ENCODE results near the gene FMN1.

DNA sequence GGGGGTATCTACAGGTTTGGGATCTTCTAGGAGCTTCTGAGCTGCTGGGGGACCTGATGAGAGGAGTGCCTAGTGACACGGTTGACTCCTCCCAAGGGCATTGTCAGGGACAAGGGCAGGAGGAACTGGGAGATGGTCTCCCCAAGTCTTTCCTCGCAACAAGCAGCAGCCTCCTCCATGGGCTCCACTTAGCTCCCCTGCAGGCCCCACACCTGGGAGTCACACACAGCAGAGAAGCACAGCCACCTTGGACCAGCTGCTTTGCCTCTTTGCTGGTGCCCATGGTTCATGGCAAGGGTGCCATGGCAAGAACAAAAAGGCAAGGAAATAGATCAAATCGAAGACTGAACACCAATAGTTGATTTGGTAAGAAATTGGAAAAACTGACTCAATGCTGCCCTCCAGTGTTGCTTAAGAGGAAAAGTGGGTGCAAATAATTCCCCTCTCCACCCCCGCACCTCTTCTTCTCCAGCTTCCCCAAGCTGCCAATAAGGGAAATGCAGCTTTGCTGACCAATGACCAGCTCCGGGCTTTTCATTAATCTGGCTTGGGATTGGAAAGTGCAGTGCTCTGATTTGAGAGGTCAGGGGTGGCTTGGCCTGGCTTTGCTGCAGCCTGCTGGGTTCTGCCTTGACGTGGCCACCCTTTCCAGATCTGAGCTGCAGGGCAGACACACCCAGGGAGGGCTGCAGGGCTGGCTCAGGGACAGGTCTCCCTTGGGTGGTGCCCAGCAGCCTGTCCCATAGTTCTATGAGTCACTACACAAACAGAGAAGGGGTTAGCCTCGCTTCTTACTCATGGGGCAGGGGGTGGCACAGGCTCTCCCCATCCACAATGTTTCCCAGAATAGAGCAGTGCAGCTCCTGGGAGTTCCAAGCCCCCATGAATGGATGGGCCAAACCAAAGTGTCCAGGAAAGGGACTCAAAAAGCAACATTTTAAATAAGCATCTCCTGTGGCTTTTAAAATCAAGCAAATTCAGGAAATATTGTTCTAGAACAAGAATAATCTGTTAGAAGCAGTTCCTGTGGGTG, 162.0 kb downstream of the KLF13 start:
- PRO-cap = unidirectional peak, minus-strand start at position 656 of the sequence

DNA sequence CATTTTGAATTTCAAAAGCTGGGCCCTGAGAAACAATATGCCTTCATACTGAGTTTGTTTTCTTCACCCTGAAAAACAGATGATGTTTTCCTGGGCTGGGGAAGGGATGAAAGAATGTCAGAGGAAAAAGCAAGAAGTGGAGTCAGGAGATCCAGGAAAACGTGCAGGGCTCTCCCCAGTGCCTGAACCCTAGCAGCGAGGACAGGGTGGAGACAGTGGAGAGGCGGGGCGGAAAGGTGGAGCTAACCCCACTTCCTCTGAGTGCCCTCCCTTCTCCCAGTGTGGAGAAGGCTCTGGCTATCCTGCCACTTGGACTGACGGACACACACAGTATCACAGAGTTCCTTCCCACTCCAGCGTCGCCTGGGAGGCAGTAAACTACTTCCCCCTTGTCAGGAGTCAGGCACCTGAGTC, 34.5 kb upstream of the OTUD7A start:
- PRO-cap = no peak

DNA sequence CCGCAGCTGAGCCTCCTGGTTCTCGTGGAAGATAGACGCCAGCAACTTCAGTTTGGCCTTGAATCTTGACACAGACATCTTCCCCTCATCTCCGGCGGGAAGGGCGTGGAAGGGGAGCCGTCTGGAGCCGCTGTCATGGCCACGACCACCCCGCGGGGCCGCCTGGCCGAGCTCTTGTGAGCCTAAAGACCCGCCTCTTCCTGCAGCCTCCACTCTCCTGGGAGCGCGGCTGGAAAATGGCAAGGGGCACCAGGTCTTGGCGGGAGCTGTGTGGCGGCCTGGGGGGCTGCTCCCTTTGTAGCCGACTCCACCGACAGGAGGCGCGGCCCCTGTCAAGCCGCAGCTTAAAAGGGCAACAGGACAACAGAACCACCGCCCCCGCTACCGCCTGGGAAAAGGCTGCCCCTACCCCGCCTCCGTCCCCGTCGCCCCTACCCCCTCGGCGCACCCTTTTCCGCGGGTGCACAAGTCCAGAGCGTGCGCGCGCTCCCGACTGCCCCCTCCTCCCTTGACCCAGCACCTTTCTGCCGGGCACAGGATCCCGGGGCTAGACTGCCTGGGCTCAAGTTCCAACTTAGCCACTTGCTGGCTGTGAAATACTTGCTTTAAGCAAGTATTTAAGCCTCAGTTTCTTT, 60.4 kb downstream of the GOLGA8K start:
- PRO-cap = no peak

DNA sequence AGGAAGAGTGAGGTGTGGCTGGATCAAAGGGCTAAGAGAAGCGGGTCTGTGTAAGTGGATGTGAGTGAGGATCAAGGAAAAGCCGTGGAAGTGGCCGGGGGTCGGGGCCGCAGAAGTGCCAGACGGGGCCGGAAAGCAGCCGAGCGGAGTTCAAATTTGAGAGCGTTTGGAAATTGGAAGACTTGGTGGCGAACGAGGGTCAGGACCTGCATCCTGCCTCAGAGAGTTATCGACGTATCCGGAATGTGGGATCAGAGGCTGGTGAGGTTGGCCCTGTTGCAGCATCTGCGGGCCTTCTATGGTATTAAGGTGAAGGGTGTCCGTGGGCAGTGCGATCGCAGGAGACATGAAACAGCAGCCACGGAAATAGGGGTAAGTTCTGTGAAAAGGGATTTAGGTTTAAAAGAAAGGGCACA, 673 bp downstream of the ARHGAP11A start:
- PRO-cap = no peak

GRCh38 chr15:32824549-32825301, 106.9 kb downstream of the GREM1 start:
- PRO-cap = no peak

DNA sequence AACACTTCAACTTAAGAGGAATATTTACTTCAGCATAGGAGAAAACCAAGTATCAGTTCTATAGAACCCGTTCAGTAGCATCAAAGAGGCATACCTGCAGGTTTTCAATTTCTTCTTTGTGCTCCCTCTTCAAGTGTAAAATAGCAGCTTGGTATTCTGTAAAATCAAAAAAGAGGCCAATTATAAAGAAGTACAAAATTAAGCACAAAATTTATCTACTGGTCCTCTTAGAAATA, 186.7 kb downstream of the FMN1 start:
- PRO-cap = no peak

DNA sequence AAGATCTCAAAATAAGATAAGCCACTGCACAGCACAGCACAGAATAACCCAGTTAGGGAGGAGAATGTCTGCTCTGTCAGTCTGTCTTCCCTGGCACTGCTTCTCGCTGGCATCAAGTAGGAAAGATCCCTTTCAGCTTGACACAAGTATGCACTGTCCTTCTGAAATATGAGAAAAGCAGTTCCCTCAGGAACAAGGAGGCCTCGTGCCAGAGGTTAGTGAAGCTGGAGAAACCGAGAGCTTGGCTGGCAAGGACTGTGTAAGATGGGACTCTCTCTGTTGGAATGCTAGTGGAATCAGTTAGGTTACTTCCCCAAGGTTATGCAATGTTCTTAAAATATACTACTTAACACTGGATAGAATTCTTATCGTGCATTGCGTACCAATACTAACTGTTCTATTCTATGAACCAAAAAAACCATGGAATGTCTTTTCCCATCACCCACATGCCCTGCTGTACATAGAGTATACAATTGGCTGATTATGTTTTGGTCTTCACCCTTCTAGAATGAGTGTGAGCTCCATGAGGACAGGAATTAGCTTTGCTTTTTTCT, 59.0 kb downstream of the FMN1 start:
- PRO-cap = no peak

DNA sequence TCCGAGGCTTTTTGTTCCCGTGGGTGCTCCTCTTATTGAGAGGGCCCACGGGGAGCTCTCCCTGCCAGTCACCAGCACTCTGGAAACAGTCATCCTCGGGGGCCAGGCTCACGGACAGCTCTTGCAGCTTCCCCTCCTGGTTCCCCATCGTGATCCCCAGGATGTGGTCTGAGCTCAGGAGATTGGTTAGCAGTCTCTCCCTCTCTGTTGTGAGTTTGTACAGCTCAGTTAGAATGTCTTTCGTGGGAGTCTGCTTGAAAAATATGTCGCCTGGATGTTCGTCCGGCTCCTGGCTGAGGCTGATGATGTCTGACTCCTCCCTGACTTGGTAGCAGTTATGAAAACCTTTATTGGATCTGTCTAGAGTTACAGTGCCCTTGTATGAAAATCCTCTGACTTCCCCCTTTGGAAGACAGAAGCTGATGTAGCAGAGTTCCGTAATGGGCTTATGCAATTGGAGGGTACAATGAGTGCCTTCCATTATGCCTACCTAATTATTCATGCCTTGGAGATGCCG, 40.0 kb downstream of the FMN1 start:
- PRO-cap = unidirectional peak, minus-strand start at position 81 of the sequence

GRCh38 chr15:33194628-33195641, at the start of gene FMN1:
Gene FMN1, minus strand, starts transcription at chr15:33194714.
- PRO-cap = bidirectional peak, plus-strand start at chr15:33194915, minus-strand start at chr15:33194744

GRCh38 chr15:33490939-33491343, 180.2 kb downstream of the RYR3 start:
- PRO-cap = no peak

GRCh38 chr15:33856203-33856726, 112.0 kb upstream of the CHRM5 start:
- PRO-cap = no peak

- PRO-cap = no peak
Measured at GRCh38 chr15:33994061-33994495, 25.8 kb downstream of the CHRM5 start.

DNA sequence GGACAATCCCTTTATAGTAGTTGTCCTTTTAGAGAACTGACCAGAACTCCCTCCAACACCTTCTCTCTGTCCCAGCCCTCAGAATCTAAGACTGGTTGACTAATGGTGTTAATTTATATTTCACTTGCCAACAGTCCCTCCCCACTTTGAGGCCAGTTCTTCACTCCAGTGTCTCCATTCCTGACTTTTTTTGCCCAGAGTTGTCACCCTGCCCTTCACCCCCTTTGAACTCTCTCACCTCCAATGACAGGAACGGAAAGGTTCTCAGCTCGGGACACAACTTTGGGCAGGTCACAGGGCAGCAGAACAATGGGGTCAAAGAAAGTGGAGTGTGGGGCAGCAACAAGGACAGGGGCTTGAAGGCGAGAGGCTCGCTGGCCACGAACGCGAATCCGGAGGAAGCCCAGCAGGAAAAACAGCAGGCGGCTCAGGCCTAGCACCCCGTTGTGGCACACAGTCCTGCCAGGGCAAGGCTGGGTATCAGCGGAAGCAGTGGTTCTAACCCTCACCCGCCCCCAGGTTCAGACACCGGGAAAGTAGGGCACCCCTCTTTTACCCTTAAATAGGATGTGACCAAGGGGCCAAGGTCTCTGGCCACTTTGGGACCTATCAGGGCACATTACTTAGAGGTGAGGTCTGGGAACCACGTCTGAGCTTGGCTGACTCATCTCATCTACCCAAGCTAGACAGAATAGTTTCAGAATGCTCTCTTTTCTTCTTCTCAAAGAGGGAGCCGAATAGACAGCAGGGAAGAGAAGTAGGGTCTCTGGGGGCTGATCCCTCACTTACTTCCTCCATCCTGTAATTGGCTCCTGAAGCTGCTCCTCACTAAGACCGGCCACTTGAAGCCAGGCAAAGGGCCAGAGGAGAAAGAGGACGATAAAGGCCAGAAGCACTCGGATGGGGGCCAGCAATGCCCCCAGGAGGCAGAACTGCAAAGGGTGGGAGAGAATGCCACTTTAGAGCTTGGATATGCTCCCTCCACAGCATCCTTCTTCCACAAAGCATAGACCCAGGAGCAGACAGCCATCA, 1.9 kb downstream of the LPCAT4 start:
- PRO-cap = no peak

GRCh38 chr15:34495199-34495723, 57.7 kb upstream of the GOLGA8A start:
- PRO-cap = no peak

GRCh38 chr15:34793632-34794502, 1.5 kb downstream of the ACTC1 start:
- PRO-cap = no peak

DNA sequence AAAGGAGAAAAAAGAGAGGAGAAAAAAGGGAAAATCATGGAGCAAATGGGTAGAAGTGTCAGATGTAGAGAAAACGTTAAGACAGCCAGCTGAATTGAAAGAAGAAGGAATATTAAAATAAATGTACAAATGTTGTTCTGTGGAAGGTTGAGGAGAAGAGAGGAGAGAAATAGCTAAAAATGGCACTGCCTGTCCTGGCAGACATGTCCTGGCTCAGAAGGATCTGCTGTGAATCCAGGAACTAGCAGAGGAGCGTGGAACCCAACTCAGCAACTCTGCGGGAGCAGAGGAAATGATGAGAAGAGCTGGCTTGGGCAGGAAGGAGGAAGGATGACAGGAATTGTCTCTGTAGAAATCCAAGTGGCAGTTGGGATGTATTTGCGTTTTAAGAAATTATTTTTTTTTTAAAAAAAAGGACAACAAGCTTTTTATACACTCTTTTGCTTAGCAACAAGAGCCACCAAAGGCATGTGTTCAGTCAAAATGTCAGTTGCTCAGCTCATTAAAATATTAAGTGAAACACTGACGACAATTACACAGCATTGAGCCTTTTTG, 16.2 kb downstream of the NANOGP8 start:
- PRO-cap = no peak

GRCh38 chr15:35301040-35301476, 216.0 kb upstream of the NANOGP8 start:
- PRO-cap = no peak

DNA sequence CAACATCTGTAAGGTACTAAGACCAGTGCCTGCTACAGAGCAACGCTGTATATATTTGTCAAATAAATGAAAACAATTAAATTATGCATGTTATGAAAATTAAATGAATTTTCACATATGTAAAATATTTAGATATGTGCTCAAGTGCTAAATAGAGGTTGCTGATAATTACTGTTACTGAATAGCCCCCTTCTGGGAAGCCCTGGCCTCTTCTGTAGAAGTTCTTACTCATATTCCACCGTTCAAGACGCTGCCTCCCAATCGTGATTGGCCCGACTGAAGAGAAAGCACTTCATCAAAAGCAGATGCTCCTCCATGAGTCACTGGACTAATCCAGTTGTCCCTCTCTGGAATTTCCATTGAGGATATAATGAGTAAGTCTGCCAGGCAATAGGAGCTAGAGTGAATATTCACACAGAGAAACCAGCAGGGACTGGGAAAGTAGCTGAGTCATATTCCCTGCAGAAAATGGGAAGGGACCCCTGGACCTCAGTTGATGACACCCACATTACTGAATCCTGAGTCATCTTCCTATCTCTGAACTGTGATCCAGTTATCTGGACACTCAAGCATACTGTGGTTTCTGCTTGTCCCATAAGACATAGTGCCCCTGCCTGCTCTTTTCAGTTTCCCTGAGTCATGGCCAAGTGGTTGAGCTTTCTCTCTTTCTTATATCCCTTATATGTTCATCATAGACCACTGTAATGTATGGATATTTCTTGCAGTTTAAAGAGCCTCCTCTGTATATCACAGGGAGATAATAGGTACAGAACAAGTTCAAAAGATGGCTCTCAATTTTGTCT, 151.3 kb upstream of the CDIN1 start:
- PRO-cap = no peak

DNA sequence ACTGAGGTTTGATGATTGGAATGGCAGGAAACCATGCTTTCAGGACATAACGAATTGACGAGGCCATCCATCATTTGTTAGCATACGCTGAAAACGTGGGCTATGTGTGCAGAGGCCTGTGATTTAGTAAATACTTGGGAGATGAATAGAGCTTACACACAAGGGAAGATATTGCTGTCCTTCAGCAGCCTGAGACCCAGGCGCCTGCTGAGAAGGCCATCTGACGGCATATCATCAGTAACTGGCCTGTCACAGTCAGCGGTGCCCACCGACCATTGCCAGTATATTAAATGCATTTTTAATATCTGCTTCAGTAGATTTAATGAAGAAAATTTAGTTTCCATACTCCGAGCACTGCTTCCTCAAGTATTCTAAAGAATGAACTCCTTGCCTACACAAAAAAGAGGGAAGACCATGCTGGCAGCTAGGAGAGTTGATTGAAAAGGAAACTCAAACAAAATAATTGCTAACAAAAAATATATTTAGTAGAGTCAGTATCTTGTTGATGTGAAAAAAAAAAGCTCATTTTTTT, 16.3 kb downstream of the CDIN1 start:
- PRO-cap = no peak

DNA sequence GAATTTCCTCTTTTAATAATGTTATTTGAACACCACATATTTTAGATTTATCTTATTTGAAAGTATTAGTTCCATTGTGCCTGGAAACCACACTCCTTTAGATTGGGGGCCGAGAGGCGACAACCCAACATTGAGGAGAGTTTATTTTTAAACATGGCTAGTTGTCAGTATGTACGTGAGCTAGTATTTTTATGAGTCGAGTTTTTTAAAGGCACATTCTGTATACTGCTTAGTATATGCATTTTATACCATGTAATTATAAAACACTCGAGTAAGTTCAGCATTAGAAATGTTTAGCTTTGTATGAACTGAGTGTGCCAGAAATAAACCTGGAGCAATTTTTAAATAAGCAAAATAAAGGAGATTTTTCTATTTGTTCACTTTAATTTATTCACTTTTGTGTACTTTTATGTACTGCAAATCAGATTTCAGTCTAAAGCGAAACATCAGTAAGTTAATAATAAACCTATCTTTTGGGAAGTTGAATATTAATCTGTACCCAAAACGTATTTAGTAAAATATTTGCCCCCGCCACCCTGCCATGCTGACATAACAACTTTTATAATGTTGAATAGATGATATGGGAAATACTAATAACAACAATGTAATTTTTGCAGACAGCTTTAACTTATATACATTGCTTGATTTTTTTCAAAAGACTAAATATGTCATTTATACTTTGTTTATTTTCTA, 229.8 kb downstream of the CDIN1 start:
- PRO-cap = no peak

Data from Metastatic Lung Carcinoma in the Adrenal Gland (tissue), 1 donor.